Keratinocyte (primary cell): ENCODE results near the gene ABHD13.

DNA sequence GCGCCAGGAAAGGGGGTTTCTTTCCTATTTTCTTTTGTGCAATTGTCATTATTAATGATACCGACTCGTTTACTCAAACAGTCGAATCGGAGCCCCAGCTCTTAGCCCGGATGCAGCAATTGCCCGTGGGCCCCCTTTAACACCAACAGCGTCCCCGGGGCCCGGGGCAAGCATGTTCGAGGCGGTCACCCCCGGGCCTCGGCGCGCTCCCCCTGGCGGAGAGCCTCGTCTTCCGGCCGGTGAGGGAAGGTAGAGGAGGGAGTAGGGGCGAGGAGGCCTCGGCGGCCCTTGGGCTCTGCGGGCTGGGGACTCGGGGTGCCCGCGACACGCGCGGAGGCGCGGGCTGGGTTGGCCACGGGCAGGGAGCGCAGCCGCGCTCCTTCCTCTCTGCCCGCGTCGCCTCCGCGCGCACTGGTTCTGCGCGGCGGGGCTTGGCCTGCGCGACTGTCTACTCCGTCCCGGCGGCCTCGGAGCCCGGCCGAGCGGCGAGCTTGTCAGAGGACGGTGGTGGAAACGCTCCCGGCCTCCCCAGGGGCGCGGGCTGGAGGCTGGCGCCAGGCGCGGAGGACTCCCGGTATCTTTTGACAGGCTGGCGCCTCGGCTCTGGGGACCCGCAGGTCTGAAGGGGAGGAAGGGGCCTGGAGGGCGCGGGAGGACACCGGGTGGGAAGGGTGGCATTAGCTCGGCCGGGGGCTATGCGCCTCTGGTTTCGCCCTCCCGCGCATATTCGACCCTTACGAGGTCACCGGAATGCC, 1.4 kb downstream of the BIVM start:
CAGE:
- cytosol, long polyA minus RNA, result no peak
- cytosol, long polyA plus RNA, result start-site peak on the plus strand centred at position 213 of the sequence, 99 bp wide, 96 and 25 reads in 2 replicates
- long polyA plus RNA, result start-site peak on the plus strand centred at position 246 of the sequence, 31 bp wide, 157 and 96 reads in 2 replicates
- nucleus, long polyA minus RNA, result no peak
- nucleus, long polyA plus RNA, result no peak

DNA sequence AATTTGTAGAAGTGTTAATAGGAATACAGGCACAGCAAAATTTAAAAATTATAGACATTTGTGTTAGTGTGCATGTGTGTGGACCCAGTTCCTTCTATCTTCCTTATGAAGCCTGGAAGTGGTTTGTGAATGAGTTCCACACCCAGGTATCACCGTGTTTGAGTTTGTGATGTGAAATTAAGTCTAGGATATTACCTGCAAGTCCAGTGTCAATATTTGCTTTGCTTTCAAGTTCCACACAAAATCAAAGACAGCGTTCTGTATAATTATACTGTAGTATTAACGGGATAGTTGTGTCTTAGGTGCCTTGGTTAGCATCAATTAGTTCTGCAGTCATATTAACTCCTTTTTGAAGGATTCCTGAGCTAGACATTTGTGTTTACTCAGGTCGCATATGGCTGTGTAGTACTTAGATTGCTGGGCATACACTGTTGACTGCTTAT, 54.3 kb downstream of the ERCC5 start:
CAGE:
- cytosol, long polyA minus RNA, result no peak
- cytosol, long polyA plus RNA, result no peak
- long polyA plus RNA, result no peak
- nucleus, long polyA minus RNA, result no peak
- nucleus, long polyA plus RNA, result no peak

DNA sequence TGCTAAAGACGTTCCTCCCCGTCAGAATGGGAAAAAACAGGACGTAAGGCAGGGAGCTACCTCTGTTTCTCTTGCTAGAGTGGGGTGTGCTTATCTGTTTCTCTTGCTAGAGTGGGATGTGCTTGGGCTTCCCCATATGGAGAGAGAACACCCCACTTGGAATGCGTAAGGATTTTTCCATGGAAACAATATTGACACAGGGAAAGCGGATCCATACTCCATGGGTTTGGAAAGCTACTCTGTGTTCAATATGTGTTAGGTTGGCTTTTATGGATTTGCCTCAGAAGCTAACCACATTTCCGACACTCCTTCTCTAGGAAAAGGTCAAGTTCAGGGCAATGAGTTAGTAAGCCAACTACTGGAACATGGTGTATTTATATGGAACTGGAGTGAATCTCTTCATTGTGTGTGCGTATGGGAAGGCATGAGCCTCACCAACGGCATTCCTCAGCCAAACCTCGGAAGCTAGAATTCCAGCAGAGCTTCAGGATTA, 948.9 kb upstream of the SLC10A2 start:
CAGE:
- cytosol, long polyA minus RNA, result no peak
- cytosol, long polyA plus RNA, result no peak
- long polyA plus RNA, result no peak
- nucleus, long polyA minus RNA, result no peak
- nucleus, long polyA plus RNA, result no peak

DNA sequence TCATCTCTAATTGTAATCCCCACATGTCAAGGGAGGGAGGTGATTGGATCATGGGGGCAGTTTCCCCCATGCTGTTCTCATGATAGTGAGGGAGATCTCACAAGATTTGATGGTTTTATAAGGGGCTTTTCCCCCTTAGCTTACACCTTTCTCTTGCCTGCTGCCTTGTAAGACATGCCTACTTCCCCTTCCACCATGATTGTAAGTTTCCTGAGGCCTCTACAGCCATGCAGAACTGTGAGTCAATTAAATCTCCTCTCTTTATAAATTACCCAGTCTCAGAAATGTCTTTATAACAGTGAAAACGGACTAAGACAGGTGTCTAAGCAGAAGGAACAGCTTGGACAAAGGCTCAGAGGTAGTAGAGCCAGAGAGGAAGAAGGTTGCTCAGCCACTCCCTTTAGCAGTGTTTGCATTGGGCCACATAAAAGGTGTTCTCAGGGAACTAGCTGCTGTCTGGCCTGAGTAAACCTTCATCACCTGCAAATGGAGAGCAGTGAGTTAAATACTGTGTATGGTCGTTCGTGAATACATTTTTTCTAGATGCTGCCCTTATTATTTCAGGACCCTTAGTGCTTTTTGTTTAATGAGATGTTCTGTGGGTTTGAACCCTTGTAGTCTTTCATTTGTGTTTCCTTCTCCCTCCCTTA, 383.5 kb downstream of the EFNB2 start:
CAGE:
- cytosol, long polyA minus RNA, result no peak
- cytosol, long polyA plus RNA, result no peak
- long polyA plus RNA, result no peak
- nucleus, long polyA minus RNA, result no peak
- nucleus, long polyA plus RNA, result no peak

GRCh38 chr13:106156414-106157081, 378.9 kb downstream of the EFNB2 start:
CAGE:
- cytosol, long polyA minus RNA, result no peak
- cytosol, long polyA plus RNA, result no peak
- long polyA plus RNA, result no peak
- nucleus, long polyA minus RNA, result no peak
- nucleus, long polyA plus RNA, result no peak

CAGE:
- cytosol, long polyA minus RNA, result no peak
- cytosol, long polyA plus RNA, result no peak
- long polyA plus RNA, result no peak
- nucleus, long polyA minus RNA, result no peak
- nucleus, long polyA plus RNA, result no peak
These were observed 58.3 kb downstream of the EFNB2 start for GRCh38 chr13:106477198-106477608.

GRCh38 chr13:106530262-106531144, 5.0 kb downstream of the EFNB2 start:
CAGE:
- cytosol, long polyA minus RNA, result no peak
- cytosol, long polyA plus RNA, result no peak
- long polyA plus RNA, result no peak
- nucleus, long polyA minus RNA, result no peak
- nucleus, long polyA plus RNA, result no peak

DNA sequence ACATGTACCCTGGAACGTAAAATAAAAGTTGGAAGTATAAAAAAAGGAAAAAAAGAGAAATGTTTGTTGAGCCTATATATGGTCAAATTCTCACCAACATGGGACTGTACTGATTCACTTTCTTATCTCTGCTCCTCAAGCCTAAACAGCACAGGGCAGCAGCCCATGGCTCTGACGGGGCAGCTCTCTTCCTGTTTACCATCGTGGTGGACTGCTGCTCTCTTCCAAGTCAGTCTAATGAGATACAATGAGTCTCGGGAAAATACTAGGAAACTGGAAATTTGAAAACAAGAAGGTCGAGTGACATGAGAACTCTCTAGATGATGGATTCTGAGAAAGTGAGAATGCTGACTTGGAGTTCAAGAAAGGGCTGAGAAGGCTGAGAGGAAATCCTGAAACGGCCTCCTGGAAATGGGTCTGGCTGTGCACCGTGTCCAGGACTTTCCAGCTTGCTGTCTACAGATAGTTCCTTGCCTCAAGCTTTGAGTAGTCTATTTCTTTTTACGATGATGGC, 122.8 kb upstream of the ARGLU1 start:
CAGE:
- cytosol, long polyA minus RNA, result no peak
- cytosol, long polyA plus RNA, result no peak
- long polyA plus RNA, result no peak
- nucleus, long polyA minus RNA, result no peak
- nucleus, long polyA plus RNA, result no peak

DNA sequence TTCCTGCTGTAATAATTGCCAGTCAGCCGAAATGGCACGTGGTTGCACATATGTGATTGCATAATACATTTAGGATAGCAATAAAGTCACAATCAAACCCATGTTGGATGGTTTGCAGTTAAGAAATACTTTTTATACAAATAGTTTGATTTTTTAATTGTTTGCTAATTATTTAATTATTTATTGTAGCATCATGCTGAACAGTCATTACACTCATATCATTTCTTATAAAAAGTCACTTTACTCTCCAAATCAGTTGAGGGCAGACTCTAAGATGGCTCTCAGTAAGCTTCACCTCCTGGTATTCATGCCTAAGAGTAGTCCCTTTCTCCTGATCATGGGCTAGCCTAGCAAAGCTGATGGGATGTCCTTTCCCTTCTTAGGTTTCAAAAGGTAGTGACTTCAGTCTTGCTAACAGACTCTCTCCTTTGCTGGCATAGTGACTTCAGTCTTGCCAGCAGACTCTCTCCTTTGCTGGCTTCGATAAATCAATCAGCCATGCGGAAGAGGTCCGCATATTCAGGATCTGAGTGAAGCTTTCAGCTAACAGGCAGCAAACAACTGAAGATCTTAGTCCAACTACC, 465.5 kb downstream of the NALF1 start:
CAGE:
- cytosol, long polyA minus RNA, result no peak
- cytosol, long polyA plus RNA, result no peak
- long polyA plus RNA, result no peak
- nucleus, long polyA minus RNA, result no peak
- nucleus, long polyA plus RNA, result no peak

DNA sequence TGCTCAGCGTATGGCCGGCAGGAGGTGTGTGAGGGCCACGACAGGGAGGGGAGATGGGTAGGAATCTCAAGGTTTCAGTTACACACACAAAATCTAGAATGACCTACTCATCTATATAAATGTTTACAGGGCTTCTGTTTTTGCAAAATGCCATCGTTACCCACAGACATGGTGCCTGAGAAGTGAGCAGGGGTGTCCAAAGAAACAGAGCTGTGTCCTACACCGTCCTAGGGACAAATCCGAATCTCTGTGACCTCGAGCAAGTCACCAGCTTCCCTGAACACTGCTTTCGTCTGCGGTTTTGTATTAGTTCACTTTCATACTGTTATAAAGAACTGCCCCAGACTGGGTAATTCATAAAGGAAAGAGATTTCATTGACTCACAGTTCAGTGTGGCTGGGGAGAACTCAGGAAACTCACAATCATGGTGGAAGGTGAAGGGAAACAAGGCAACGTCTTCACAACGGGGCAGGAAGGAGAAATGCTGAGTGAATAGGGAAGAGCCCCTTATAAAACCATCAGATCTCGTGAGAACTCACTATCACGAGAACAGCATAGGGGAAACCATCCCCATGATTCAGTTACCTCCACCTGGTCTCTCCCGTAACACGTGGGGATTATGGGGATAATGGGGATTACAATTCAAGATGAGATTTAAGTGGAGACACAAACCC, 188.9 kb downstream of the NALF1 start:
CAGE:
- cytosol, long polyA minus RNA, result no peak
- cytosol, long polyA plus RNA, result no peak
- long polyA plus RNA, result no peak
- nucleus, long polyA minus RNA, result no peak
- nucleus, long polyA plus RNA, result no peak

GRCh38 chr13:108217823-108218804, at the start of gene ABHD13:
Gene ABHD13, plus strand, starts transcription at chr13:108218392.
CAGE:
- cytosol, long polyA minus RNA, result start-site peak on the plus strand at chr13:108218507-108218511, 25 reads
- cytosol, long polyA plus RNA, result start-site peak on the plus strand at chr13:108218427-108218520, 125 and 45 reads in 2 replicates
- long polyA plus RNA, result start-site peak on the plus strand at chr13:108218392-108218512, 558 and 492 reads in 2 replicates
- nucleus, long polyA minus RNA, result start-site peak on the minus strand at chr13:108218289-108218366, 13 reads; start-site peak on the plus strand at chr13:108218487-108218514, 98 reads
- nucleus, long polyA plus RNA, result start-site peak on the minus strand at chr13:108218288-108218354, 71 and 20 reads in 2 replicates; start-site peak on the plus strand at chr13:108218415-108218525, 311 and 369 reads in 2 replicates

GRCh38 chr13:108243105-108243911, 25.1 kb downstream of the ABHD13 start:
CAGE:
- cytosol, long polyA minus RNA, result no peak
- cytosol, long polyA plus RNA, result no peak
- long polyA plus RNA, result no peak
- nucleus, long polyA minus RNA, result no peak
- nucleus, long polyA plus RNA, result no peak

GRCh38 chr13:108267388-108267672, 2.2 kb upstream of the TNFSF13B start:
CAGE:
- cytosol, long polyA minus RNA, result no peak
- cytosol, long polyA plus RNA, result no peak
- long polyA plus RNA, result no peak
- nucleus, long polyA minus RNA, result no peak
- nucleus, long polyA plus RNA, result no peak

DNA sequence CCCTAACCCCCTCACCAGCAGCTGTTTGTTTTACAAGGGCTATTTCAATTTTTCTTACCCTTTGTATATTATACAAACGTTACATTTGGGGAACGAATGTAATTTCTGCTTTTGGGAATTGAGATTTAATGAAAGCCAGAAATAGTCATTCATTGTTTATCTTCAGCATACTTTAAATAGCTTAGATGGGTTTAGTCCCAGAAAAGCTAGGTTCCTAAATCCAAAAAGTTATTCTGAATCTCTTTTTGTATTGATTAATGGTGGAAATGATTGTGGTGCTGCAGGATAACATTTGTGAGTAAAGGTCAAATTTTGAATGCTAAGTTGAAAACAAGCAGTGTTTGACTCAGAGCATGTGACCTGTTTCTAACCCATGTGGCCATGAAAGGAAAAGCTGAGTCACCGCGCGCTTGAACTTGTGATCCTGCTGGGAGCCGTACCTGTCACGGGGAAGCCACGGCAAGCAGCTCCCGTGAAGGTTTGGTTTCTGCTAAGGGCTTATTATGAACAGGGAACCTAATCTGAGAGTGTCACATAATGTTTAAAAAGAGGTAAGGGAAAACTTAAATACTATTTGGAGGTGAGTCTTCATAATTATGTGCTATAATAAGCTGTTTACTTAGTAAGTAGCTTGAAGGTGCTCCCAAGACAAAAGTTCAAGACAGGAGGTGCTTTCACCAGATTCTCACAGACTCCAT, 286.2 kb downstream of the MYO16 start:
CAGE:
- cytosol, long polyA minus RNA, result no peak
- cytosol, long polyA plus RNA, result no peak
- long polyA plus RNA, result no peak
- nucleus, long polyA minus RNA, result no peak
- nucleus, long polyA plus RNA, result no peak

DNA sequence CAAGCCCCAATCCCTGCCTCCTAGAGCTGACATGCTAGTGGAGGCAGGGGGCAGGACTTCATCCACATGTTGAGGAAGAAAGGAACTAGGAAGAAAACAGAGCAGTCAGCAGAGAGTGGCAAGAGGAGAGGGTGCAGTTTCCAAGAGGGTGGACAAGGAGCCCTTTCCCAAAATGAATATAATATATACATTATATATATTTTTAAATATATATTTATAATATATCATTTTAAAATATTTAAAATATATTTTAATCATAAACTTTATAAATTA, 328.5 kb downstream of the MYO16 start:
CAGE:
- cytosol, long polyA minus RNA, result no peak
- cytosol, long polyA plus RNA, result no peak
- long polyA plus RNA, result no peak
- nucleus, long polyA minus RNA, result no peak
- nucleus, long polyA plus RNA, result no peak

GRCh38 chr13:109154089-109155017, 524.9 kb downstream of the MYO16 start:
CAGE:
- cytosol, long polyA minus RNA, result no peak
- cytosol, long polyA plus RNA, result no peak
- long polyA plus RNA, result no peak
- nucleus, long polyA minus RNA, result no peak
- nucleus, long polyA plus RNA, result start-site peak on the minus strand at chr13:109154721-109154809, 16 and 21 reads in 2 replicates

CAGE:
- cytosol, long polyA minus RNA, result no peak
- cytosol, long polyA plus RNA, result no peak
- long polyA plus RNA, result no peak
- nucleus, long polyA minus RNA, result no peak
- nucleus, long polyA plus RNA, result no peak
These were observed 522.0 kb downstream of the IRS2 start for GRCh38 chr13:109264255-109264839.

CAGE:
- cytosol, long polyA minus RNA, result no peak
- cytosol, long polyA plus RNA, result no peak
- long polyA plus RNA, result no peak
- nucleus, long polyA minus RNA, result no peak
- nucleus, long polyA plus RNA, result no peak
These were observed 514.9 kb downstream of the IRS2 start for GRCh38 chr13:109271460-109271854.

CAGE:
- cytosol, long polyA minus RNA, result no peak
- cytosol, long polyA plus RNA, result no peak
- long polyA plus RNA, result no peak
- nucleus, long polyA minus RNA, result no peak
- nucleus, long polyA plus RNA, result no peak
These were observed 504.7 kb downstream of the IRS2 start for GRCh38 chr13:109281563-109282297.

CAGE:
- cytosol, long polyA minus RNA, result no peak
- cytosol, long polyA plus RNA, result no peak
- long polyA plus RNA, result no peak
- nucleus, long polyA minus RNA, result no peak
- nucleus, long polyA plus RNA, result no peak
These were observed 468.0 kb downstream of the IRS2 start for GRCh38 chr13:109318470-109318749.